Tongue (tissue), 2 donors: ENCODE data around the genes SH2D6, GNLY and ATOH8.

- RAMPAGE, long total RNA: no peak
These were observed at the start of gene SH2D6 for GRCh38 chr2:85418158-85419295. Gene SH2D6 (plus strand): TSS chr2:85418714.

DNA sequence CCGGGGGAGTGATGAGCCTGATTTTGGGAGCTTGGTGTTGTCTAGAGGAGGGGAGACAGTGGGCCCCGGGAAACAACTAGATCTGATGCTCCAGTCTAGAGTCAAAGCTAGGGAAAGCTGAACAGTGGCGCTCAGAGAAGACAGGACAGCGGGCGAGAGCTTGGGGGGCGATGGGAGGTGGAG, 18.7 kb downstream of the SH2D6 start:
- RAMPAGE, long total RNA: no peak

DNA sequence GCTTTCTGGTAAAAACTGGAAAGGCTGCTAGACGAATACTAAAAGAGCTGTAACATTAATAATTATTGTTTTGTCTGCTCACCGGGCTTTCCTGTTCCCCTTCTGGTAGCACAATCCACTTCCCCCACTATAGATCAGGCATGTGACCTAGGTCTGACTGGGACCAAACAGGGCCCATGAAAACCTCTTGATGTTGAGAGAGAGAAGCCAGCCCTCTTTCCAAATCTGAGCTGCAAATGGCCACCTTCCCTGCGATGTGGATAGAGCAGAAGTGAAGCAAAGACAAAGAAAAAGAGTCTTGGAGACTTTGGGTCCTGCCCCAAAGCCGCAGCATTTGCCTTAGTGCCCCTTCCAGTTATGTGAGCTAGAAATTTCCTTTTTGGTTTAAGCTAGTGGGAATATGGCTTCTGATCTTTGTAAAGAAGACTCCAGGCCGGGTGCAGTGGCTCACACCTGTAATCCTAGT, 23.4 kb downstream of the SH2D6 start:
- RAMPAGE, long total RNA: no peak

DNA sequence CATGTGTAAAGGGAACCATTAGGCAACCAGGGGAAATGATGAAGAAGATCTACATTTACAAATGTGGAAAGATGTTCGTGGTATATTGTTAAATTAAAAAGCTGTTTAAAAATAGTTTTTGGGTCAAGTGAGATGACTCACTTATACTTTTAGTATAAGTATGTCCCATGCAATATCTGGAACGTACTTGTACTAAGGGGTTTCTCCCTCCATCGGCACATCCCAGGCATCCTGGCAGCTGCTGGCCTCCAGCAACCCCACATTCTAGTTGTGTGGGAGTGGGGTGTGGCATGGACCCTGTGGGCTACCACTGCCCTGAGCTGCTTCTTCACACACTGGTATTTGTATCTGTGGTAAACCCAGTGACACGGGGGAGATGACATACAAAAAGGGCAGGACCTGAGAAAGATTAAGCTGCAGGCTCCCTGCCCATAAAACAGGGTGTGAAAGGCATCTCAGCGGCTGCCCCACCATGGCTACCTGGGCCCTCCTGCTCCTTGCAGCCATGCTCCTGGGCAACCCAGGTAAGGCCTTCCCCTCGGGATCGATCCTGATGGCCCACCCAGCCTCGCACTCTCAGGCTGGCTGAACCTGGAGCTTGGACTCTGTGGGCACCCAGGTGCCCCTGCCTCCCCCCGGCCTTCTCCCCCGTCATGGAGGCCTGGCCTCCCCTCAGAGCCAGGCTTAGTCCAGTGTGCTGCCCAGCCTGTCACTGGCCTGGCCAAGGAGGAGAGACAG, at the start of gene GNLY:
TSS of gene GNLY (plus strand) at position 412 of the 738 bp plus-strand sequence.
- RAMPAGE, long total RNA: no peak

GRCh38 chr2:85712165-85712689, 18.1 kb downstream of the GNLY start:
- RAMPAGE, long total RNA: no peak

GRCh38 chr2:85712690-85713814, 18.9 kb downstream of the GNLY start:
- RAMPAGE, long total RNA: no peak

- RAMPAGE, long total RNA: no peak
These were observed 12.0 kb upstream of the ATOH8 start for GRCh38 chr2:85741556-85742422.

GRCh38 chr2:85753290-85754199, at the start of gene ATOH8:
Gene ATOH8 (plus strand): TSS chr2:85753991.
- RAMPAGE, long total RNA: no peak

- RAMPAGE, long total RNA: no peak
These were observed 317 bp downstream of the ATOH8 start for GRCh38 chr2:85754200-85754415.

- RAMPAGE, long total RNA: no peak
These were observed 43.3 kb downstream of the ATOH8 start for GRCh38 chr2:85797137-85797528.

DNA sequence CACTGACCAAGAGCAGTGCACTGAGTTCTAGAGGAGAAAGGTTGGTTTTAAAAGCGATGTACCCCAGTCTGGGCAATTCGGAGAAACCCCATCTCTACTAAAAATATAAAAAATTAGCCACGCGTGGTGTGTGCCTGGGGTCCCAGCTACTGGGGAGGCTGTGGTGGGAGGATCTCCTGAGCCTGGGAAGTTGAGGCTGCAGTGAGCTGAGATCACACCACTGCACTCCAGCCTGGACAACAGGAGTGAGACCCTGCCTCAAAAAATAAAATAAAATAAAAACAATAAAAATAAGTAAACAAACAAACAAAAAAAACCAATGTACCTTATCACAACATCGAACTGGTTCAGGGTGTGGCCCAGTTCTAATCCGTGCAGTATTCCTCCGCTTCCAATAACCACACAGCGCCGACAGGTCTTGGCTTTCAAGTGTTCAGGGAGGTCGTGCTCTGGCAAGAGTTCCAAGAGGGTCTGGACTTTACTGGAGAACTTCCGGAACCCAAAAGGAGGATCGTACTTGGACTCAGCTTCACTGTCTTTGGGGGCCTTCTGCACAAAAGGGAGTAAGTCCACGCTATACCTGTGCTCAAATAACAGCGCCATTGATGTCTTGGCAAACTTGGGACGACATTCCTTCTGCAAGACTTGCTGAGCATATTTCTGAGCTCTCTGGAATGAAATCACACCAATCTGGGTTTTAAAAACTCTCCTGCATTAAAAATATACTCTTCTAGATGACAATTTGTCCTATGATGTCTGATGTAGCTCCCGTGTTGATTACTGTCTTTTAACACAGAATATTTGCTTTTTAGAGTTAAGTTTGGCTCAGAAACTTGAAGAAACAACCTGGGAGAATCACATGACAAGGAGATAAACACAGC, 41.0 kb downstream of the ST3GAL5 start:
- RAMPAGE, long total RNA: no peak

GRCh38 chr2:85902397-85903167, 13.8 kb upstream of the ST3GAL5 start:
- RAMPAGE, long total RNA: no peak

- RAMPAGE, long total RNA: no peak
These were observed 99.4 kb upstream of the ST3GAL5 start for GRCh38 chr2:85988060-85988728.

DNA sequence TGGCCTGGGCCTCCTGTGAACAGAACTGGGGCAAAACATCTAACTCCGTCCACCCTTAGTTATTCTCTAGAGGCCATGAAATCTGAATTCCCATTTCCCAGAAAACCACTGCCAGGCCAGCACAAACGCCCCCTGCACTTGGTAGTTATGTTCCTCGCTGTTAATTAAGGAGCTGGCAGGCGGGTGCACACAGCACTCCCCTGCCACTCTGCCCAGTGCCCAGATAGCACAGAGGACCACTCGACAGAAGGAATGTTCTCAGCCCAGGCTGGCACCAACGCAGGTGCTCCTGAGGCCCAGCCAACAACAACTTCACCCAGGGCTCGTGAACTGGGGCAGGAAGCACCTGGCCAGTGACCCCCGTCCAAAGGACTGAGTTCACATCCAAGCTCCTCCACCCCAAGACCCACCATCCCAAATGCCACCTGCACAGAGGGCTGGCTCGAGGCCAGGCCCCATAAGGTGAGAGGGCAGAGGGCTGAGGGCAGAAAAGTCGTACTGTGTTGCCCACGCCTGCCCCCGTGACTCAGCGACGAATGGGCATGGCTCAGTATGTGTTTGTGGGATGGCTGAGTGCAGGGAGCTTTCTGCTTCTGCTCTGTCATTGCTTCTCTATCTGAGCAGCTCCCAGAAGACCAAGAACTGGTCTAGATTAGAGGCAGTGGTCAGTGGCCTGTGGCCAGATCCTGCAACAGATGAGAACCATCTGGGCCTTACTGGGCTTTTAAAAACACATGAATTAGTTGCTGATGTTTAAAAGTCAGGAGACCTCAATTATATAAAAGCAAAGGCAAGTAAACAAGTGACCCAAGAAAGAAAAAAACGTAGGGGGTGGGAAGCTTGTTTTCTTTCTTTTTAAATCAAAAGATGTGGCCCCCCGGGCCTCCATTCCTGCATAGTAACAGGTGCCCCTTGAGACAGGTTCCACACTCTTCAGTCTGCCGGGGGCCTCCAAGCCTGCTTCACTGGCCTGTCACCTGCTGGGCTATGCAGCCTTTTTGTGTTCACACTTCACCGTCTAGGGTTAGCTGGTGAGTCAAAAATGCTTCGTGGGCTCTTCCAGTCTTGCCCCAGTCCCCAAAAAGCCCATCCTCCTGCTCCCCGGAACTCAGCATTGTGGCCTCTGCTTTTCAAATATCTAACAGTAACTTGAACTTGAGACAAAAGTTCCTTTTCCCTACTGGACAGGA, 68.3 kb downstream of the POLR1A start:
- RAMPAGE, long total RNA: no peak

- RAMPAGE, long total RNA: no peak
These were observed 9.6 kb downstream of the IMMT start for GRCh38 chr2:86185436-86186266.

- RAMPAGE, long total RNA: no peak
These were observed 793 bp downstream of the KDM3A start for GRCh38 chr2:86441726-86442602.

GRCh38 chr2:86483519-86484385, 42.6 kb downstream of the KDM3A start:
- RAMPAGE, long total RNA: no peak

DNA sequence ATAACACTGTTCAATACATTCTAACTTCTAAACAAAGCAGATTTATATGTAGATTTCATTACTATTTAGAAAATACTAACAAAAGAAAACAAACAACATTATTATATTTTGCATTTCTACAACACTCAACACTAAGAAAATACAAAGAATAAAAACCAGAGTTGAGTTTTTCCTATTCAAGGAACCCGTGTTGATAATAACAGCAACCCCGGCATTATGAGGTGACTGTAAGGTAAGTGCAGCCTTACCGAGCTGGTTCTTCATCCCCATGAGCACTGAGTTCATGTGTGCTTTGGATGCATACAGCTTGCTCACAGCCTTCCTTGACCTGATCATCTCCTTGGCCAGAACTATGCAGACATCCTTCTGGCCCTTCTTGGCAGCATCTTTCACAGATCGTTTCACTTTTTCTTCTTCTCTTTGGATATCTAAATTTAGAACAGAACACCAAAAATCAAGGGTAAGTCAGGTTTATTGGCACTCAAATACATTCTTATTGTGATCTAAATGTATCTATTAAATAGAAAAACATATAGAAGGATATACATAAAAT, 34.2 kb downstream of the CHMP3 start:
- RAMPAGE, long total RNA: no peak

GRCh38 chr2:86720480-86720908, 403 bp downstream of the RMND5A start:
- RAMPAGE, long total RNA: no peak

DNA sequence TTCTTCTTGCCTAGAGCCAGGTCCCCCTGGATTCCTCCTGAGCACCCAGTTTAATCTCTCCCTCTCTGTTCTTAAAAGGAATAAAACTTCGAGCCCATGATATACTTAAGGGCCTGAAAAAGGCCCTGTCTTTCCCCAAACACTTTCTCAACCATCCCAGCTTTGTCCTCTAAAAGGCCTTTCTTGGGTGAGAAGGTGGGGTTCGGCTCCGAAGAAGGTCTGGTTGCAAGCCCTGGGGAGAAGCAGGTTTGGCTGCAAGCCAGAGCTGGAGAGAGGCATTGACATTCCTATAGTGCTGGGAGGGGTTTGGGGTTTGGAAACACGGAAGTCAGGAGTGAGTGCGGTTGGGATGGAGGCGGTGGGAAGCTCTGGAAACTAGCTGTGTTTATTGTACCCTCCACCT, 5.8 kb downstream of the CD8B start:
- RAMPAGE, long total RNA: no peak